ENCODE data around the genes ANGPTL8, CNN1, ZNF440 and ZNF69.

DNA sequence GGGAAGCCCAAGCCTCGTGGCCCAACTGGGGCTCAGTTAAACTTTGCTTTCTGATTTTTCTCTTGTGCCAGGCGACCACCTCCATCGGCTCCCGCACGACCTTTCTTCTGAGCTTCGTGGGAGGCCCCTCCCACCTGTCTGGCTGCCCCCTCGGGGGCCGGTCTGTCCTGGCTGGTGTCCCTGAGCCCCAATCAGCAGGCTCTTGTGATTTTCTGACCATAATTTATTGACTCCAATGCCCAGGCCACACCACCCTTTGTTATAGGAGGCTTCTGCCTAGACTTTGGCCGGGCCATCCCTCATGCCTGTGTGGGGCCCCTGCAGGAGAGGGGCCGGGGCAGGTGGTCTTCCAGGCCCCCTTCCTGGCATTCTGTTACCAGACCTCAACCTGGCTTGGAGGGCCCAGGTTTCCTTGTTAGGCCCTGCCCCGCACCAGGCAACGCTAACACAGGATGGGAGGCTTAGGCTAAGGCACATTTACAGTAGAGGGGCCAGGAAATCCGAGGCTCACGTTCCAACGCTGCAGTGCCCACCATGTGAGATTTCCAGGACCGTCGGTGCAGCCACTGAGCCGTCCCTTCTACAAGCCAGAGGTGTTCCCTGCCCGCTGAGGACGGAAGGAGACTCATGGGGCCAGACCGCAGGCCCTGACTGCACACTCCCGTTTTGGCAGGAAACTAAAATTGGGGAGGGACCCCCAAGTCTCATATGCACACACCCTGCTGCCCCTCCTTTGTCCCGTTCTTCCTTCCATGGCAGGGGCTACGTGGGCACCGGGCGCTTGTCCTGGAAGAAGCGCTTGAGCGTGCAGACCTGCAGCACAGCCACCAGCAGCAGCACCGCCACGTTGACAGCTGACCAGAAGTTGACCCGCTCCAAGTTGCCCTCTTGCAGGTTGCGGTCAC lies 3.5 kb downstream of the TMED1 start:
- PRO-cap, 6 experiments: no peak in any of the 6 experiments
- RAMPAGE, long total RNA, 2 experiments: no peak in any of the 2 experiments
- RRBS: no CpG with 5 or more reads among the region's 32 CpGs

GRCh38 chr19:10891284-10892308 lies 20.2 kb downstream of the CARM1 start:
- PRO-cap, 6 experiments: no peak in any of the 6 experiments
- RAMPAGE, long total RNA, 2 experiments: no peak in any of the 2 experiments
- RRBS: 0% methylated on average over 1 of the region's 26 CpGs

- PRO-cap, 6 experiments: no peak in any of the 6 experiments
- RAMPAGE, long total RNA, 2 experiments: no peak in any of the 2 experiments
- RRBS: no CpG with 5 or more reads among the region's 8 CpGs
Measured at GRCh38 chr19:10952637-10953324, 8.0 kb upstream of the SMARCA4 start.

GRCh38 chr19:11033851-11034388 lies 55.3 kb upstream of the LDLR start:
- PRO-cap, 6 experiments: no peak in any of the 6 experiments
- RAMPAGE, long total RNA, 2 experiments: no peak in any of the 2 experiments
- RRBS: 95% methylated on average over 12 of the region's 34 CpGs

- PRO-cap, 6 experiments: peak in 1 of 6 experiments; most common plus-strand start chr19:11139417 (in 1)
- RAMPAGE, long total RNA, 2 experiments: no peak in any of the 2 experiments
- RRBS: no CpG with 5 or more reads among the region's 4 CpGs
Measured at GRCh38 chr19:11139325-11139636, 16.3 kb downstream of the SPC24 start.

DNA sequence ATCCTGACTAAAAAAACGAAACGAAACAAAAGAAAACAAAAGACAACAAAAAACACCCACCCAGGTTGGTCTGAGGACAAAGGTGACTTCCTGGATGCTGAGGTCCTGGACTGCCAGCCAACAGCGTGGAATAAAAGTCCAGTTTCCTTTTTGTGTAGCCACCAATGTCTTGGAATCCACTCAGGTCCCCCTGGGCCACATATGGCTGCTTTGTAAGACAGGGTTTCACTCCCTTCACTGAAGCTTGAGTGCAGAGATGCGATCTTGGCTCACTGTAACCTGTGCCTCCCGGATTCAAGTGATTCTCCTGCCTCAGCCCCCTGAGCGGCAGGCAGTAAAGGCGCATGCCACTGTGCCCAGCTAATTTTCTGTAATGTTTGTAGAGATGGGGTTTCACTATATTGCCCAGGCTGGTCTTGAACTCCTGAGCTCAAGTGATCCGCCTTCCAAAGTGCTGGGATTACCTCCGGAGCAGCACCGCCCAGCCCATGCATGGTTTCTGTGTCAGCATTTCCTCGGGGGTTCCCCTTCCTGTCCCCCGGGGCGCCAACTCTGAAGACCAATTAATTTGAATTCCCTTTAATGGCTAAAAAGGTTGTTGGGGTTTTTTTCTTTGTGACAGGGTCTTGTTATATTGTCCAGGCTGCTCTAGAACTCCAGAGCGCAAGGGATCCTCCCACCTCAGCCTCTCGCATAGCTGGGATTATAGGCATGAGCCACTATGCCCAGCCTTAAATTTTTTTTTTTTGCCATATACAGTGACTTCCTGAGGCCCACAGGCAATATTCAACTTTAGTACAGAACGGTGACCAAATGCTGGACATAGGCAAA lies 17.5 kb downstream of the KANK2 start:
- PRO-cap, 6 experiments: no peak in any of the 6 experiments
- RAMPAGE, long total RNA, 2 experiments: no peak in any of the 2 experiments
- RRBS: 14% methylated on average over 4 of the region's 16 CpGs

DNA sequence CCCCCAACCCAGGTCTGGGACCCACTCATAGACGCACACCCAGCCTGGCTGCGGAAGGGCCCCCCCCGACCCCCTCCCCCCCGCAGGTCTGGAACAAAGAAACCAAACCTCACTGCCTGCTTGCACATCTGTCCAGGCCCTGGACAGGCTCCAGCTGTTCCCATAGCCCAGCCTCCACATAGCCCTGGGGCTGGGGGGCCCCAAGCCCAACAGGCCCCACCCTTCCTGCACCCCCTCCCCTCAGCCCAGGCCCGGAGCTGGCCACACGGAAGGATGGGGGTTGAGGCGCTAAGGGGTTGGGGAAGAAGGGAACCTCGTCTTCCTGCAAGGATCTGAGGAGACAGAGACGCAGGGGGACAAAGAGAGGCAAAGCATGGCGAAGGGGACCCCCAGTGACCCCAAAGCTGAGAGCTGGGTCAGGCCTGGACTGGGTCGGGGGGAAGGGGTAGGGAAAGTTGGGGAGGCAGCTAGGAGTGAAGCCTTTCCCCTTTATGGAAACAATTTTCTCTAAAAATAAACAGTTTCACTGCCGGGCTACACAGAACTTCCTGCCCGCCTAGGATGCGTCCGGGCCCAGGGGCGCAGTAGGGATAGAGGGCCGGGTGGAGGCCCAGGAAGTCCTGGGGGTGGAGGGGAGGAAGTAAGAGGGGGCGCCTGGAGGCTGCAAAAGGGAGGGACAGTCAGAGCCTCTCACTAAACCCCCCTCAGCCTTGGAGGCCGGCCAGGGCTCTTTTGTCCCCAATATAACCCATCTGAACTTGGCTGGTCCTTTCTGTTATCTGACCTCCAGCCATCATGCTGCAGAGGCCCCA lies 2.5 kb downstream of the KANK2 start:
- PRO-cap, 6 experiments: no peak in any of the 6 experiments
- RAMPAGE, long total RNA, 2 experiments: no peak in any of the 2 experiments
- RRBS: 1% methylated on average over 3 of the region's 19 CpGs

DNA sequence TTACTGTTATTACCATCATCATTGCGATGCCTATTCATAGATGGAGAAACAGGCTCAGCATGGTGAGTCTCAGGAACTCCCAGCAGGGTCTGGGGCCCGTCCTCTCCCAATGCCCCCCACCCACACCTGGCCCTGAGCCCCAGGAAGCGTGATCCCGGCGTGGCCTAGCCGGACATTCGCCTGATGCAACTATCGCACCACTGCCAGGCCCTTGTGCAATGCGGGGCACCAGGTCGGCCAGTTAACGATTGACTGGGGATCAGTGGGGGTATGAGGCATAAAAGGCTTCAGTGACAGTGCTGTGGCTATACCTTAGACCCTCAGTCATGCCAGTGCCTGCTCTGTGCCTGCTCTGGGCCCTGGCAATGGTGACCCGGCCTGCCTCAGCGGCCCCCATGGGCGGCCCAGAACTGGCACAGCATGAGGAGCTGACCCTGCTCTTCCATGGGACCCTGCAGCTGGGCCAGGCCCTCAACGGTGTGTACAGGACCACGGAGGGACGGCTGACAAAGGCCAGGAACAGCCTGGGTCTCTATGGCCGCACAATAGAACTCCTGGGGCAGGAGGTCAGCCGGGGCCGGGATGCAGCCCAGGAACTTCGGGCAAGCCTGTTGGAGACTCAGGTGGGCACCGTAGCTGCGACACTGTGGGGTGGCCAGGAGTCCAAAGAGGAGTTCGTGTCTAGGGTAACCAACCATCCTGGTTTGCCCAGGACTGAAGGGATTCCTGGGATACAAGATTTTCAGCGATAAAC lies at the start of gene ANGPTL8:
Gene ANGPTL8 (plus strand): TSS at position 308 of the 754 bp plus-strand sequence.
- PRO-cap, 6 experiments: no peak in any of the 6 experiments
- RAMPAGE, long total RNA, 2 experiments: no peak in any of the 2 experiments
- RRBS: no CpG with 5 or more reads among the region's 25 CpGs

DNA sequence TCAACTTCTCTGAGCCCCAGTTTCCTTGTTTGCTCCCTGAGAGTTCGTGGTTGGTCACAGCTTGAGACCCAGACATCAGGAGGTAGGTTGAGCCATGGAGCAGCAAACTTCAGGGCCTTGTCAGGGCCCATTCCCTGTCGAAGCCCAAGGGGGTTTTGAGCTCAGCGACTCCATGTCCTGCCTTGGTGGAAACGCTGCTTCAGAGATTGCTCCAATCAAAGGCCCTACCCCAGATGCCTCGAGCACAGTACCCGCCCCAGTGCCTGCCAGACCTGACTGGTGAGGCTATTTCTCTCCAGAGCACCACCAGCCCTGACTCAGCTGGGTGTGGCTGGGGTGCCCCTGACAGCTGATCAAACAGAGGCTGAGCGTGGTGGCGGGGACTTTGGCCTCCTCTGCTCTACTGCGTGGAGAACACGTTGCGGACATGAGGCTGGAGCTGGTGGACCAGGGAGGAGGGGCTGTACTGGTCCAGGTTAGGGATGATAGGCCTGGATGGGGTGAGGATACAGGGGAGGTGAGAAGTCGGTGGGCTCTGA lies 3.3 kb upstream of the DOCK6 start:
- PRO-cap, 6 experiments: peak in 1 of 6 experiments; most common minus-strand start position 278 of the sequence (in 1)
- RAMPAGE, long total RNA, 2 experiments: no peak in any of the 2 experiments
- RRBS: no CpG with 5 or more reads among the region's 12 CpGs

GRCh38 chr19:11322227-11323001 lies 17.0 kb downstream of the RAB3D start:
- PRO-cap, 6 experiments: no peak in any of the 6 experiments
- RAMPAGE, long total RNA, 2 experiments: no peak in any of the 2 experiments
- RRBS: no CpG with 5 or more reads among the region's 8 CpGs

- PRO-cap, 6 experiments: no peak in any of the 6 experiments
- RAMPAGE, long total RNA, 2 experiments: no peak in any of the 2 experiments
- RRBS: 12% methylated on average over 19 of the region's 29 CpGs
Measured at GRCh38 chr19:11479242-11479617, 1.6 kb downstream of the ELAVL3 start.

- PRO-cap, 6 experiments: peak in 6 of 6 experiments; most common plus-strand start chr19:11538825 (in 4); most common minus-strand start chr19:11538590 (in 3)
- RAMPAGE, long total RNA, 2 experiments: start-site peak on the plus strand in 2 of 2 experiments, at chr19:11538777-11538857 at its widest, 461 to 1,138 reads per replicate
- RRBS: 9% methylated on average over 5 of the region's 21 CpGs
Measured at GRCh38 chr19:11538267-11539182, at the start of gene CNN1. Gene CNN1, plus strand, starts transcription at chr19:11538851.

- PRO-cap, 6 experiments: no peak in any of the 6 experiments
- RAMPAGE, long total RNA, 2 experiments: no peak in any of the 2 experiments
- RRBS: 59% methylated on average over 5 of the region's 9 CpGs
Measured at GRCh38 chr19:11551951-11552286, 7.1 kb downstream of the ELOF1 start.

DNA sequence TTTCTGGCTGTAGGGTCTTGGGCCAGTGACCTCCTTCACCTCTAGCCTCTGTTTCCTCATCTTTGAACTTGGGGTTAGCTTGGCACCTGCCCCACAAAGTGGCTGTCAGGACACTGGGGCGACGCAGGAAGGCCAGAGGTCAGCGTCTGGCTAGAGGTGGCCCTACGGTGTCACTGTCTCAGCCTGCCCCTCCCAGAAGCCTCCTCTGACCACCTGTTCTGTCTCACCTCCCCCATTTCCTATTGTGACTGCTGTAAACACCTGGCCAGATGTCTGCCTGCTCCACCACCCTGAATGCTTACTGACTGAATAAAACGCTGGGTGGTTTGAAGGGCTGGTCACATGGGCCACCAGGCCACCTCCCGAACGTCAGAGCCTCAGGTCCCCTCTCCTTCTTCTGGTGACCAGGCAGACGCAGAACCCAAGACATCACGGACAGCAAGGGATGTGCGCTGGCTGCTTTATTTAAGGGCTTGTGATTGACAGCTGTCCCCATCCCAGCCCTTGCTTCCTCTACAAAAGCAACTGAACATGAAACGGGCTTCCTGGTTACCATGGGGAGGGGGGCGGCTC lies 6.3 kb downstream of the ELOF1 start:
- PRO-cap, 6 experiments: no peak in any of the 6 experiments
- RAMPAGE, long total RNA, 2 experiments: no peak in any of the 2 experiments
- RRBS: no CpG with 5 or more reads among the region's 12 CpGs

DNA sequence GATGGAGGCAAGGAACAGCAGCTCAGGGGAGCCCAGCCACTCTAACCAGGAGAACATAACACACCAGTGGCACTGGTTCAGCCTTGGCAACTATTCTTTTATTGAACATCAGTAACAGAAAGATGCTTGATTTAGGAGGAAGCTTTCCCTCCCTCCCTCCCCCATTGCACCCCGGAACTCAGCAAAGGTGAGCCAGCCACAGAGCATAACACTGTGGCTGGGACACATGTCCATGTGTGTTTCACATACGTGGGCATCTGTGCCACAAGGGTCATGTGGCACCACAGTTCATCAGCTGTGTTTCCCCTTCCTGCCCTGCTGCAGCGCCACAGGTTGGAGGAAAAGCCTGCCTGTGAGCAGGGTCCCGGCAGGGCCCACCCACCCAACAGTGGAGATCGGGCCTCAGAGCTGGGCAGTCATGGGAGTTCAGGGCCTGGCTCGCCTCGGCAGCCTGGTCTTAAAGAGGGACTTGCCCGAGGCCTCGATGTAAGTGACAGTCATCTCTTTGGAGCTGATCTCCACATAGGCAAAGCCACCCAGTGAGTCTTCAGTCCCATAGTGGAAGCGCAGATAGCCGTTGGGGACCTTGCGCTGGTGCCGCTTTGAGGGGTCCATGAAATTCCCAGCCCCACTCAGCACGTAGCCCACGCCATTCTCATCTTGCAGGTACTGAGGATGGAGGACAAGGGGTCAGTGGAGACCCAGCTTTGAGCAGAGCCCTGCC lies 2.7 kb downstream of the ACP5 start:
- PRO-cap, 6 experiments: no peak in any of the 6 experiments
- RAMPAGE, long total RNA, 2 experiments: no peak in any of the 2 experiments
- RRBS: no CpG with 5 or more reads among the region's 15 CpGs

GRCh38 chr19:11813802-11814764 lies at the start of gene ZNF440:
Gene ZNF440, plus strand, starts transcription at chr19:11814273.
- PRO-cap, 6 experiments: peak in 6 of 6 experiments; most common plus-strand start chr19:11814292 (in 6); most common minus-strand start chr19:11814166 (in 3)
- RAMPAGE, long total RNA, 2 experiments: start-site peak on the plus strand in 1 of 2 experiments, at chr19:11814258-11814273 at its widest, 69 reads per replicate
- RRBS: 2% methylated on average over 20 of the region's 63 CpGs

DNA sequence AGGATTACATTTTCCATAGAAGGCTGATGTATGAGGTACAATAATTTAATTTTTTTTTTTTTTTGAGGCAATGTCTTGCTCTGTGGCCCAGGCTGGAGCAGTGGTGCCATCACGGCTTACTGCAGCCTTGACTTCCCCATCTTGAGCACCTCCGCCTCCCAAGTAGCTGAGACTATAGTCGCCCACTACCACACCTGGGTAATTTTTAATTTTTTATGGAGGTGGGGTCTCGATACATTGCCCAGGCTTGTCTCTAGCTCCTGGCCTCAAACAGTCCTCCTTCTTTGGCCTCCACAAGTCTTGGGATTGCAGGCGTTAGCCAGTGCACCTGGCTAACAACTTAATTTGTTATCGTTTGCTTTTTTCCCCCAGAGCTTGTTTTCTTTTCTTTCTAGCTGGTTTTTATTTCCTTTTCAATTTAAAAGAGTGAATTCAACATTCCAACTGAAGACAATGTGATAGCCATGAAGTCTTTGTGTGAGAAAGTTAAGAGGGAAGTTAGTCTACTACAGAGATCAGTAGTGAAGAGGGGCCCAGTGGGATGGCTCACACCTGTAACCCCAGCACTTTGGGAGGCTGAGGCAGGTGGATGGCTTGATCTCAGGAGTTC lies 3.2 kb downstream of the ZNF439 start:
- PRO-cap, 6 experiments: no peak in any of the 6 experiments
- RAMPAGE, long total RNA, 2 experiments: no peak in any of the 2 experiments
- RRBS: no CpG with 5 or more reads among the region's 6 CpGs

DNA sequence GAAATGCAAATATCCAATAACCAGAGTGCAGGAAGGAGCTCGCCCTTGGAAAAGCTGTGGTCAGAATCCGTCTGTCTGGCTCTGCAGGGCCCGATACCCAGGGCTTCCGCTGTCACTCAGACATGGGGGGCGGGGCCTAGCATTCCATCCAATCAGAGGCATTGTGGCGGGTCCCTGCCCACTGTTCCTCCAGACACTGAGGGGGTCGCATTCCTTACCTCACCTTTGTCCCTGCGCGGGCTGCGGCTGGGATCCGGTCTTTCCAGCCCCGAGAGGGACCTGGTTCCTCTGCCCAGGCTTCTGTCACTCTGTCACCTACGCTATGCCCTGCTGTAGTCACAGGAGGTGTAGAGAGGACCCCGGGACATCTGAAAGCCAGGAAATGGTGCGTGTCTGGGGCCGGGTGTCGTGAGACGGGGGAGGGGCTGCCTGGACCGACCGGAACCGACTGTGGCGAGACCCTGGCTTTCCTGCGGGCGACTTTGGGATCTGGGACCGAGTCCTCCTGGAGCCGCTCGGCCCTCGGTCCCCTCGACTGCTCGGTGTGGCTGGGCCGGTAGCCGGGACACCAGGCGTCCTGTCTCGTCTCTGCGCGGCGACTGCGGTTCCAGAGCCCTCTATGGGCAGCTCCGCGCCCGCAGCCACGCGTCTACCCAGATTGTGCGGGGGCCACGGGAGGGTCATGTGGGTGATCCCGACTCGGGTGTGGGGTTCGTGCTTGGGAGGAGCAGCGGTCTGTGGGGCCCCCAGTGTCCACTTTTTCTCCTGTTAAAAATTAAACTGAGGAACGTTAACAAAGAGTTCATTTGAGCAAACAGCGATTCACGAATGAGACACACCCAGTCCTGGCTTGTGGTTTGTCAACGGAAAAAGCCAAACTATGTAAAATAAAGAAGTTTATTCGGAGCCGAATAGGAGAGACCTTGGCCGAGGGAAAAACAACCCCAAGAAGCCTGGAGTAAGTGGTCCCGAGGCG lies at the start of gene ZNF69:
Gene ZNF69 (plus strand): TSS at position 181 of the 976 bp plus-strand sequence.
- PRO-cap, 6 experiments: peak in 6 of 6 experiments; most common plus-strand start position 228 of the sequence (in 4); most common minus-strand start position 601 of the sequence (in 5)
- RAMPAGE, long total RNA, 2 experiments: start-site peak on the plus strand in 2 of 2 experiments, centred at positions 221 to 229 of the sequence, 37 to 54 reads per replicate
- RRBS: 3% methylated on average over 12 of the region's 58 CpGs

DNA sequence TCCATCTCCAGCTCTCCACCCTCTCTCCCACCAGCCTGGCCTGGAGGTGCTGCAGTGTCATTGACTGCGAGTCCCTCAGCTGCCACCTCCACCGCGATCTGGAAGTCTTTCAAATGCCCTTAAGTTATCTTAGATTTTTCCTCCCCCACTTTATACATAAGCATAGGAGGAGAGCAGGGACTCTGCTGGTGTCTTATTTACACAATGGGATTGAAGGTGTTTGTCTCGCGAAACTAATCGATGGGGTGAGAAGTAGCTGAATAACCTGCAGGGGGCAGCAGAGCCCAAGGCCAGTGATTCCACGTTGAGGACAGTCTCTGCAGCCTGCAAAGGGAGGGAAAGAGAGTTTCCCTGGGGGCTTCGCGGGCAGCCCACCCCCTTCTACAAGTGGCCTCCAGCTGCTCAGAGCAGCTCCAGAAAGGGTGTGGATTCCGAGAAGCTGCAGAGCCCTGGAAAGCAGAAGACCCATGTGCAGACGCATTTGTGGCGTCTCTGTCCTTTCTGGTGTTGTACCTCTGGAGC lies 1.3 kb upstream of the ZNF700 start:
- PRO-cap, 6 experiments: peak in 1 of 6 experiments; most common plus-strand start position 416 of the sequence (in 1)
- RAMPAGE, long total RNA, 2 experiments: no peak in any of the 2 experiments
- RRBS: no CpG with 5 or more reads among the region's 12 CpGs

DNA sequence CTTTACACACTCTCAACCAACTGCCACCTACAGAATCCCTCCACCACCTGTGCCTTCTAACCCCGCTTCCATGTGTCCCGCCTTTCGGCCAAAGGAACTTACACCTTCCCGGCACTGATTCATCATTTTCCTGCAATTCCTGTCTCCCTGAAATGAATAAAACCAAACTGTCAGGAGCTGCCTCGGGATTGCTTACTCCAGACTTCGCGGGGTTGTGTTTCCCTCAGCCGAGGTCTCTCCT lies 813 bp downstream of the ZNF878 start:
- PRO-cap, 6 experiments: peak in 1 of 6 experiments; most common plus-strand start position 165 of the sequence (in 1)
- RAMPAGE, long total RNA, 2 experiments: no peak in any of the 2 experiments
- RRBS: no CpG with 5 or more reads among the region's 8 CpGs

Data from heart left ventricle (tissue), 7 donors.